ENCODE measurements around a stretch of chr1.

DNA sequence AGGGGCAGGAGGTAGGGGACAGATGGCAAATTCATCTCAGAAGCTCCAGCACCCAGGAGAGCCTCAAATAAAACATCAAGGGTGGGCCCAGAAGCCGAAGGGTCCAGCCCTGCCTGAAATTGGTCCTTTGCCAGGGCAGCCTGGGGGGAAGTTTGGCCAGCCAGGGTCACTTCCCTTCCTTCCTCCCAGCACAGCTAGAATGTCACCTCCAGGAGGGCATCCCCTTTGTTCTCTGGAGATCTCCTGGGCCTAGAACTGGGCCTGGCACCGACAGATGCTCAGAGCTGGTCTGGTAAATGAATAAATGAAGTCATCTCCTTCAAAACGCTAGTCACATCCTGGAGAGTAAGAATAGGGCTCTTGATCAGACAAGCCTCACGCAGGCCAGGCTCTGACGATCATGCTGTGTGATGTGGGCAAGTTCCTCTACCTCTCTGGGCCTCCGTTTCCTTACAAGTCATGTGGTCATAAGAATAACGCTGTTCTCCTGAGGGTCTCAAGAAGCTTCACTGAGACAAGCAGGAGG is 1.7 kb upstream of the PLEKHG5 start:
- PRO-cap, 2 experiments, result no peak in any of the 2 experiments

- PRO-cap, 2 experiments, result no peak in any of the 2 experiments
Measured at GRCh38 chr1:6495148-6495634, 3.7 kb upstream of the PLEKHG5 start.

GRCh38 chr1:6587262-6588574 is 7.9 kb downstream of the ZBTB48 start:
- PRO-cap, 2 experiments, result no peak in any of the 2 experiments

GRCh38 chr1:6603176-6603927 is 683 bp upstream of the KLHL21 start:
- PRO-cap, 2 experiments, result peak in 2 of 2 experiments; most common plus-strand start chr1:6603584 (in 2); most common minus-strand start chr1:6603691 (in 2)

DNA sequence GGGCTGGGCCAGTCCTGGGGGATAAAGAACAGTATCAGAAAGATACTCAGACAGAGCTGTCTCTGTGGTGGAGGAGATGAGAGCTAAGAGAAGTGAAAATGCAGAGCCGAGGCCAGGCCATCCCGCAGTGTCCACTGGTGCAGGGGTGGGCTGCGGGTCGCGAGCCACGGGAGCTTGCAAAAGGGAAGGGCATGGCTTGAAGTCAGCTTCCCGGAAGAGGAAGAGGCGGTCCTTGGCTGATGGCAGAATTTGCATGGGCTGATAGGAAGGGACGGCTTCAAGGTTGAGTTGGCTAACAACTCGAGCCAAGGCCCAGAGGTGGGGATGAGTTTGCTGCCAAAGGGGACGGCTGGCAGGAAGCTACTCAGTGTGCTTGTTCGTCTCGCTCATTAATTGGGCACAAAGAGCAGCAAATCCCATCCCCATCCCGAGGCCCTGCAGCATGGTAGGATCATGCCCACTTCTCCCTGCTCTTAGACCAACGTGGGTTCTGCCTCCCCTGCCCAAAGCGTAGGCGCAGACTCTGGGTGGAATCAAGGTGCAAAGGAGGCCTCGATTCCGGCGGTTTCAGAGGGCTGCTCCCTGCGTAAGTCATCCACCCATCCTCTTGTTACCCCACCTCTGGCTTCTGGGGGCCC is 329.6 kb upstream of the VAMP3 start:
- PRO-cap, 2 experiments, result no peak in any of the 2 experiments

GRCh38 chr1:7463011-7463415 is 308.1 kb upstream of the VAMP3 start:
- PRO-cap, 2 experiments, result no peak in any of the 2 experiments

- PRO-cap, 2 experiments, result no peak in any of the 2 experiments
Measured at GRCh38 chr1:7509845-7510199, 261.3 kb upstream of the VAMP3 start.

DNA sequence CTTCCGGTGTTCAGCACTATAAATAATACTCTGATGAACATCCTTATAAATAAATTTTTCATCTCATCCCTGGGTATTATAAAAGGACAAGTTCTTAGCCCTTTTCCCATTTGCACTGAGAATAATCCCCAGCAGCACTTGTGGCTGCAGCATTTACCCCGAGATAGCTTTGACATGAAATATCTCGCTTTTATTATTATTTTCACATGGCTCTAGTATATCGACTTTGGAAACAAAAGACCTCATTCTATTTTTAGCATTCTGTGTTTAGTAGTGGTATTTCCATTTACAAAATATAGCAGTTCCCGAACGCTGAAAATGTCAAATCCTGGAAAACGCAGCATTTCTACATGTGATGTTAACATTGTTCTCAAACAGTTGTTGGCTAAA is 227.8 kb upstream of the VAMP3 start:
- PRO-cap, 2 experiments, result no peak in any of the 2 experiments

DNA sequence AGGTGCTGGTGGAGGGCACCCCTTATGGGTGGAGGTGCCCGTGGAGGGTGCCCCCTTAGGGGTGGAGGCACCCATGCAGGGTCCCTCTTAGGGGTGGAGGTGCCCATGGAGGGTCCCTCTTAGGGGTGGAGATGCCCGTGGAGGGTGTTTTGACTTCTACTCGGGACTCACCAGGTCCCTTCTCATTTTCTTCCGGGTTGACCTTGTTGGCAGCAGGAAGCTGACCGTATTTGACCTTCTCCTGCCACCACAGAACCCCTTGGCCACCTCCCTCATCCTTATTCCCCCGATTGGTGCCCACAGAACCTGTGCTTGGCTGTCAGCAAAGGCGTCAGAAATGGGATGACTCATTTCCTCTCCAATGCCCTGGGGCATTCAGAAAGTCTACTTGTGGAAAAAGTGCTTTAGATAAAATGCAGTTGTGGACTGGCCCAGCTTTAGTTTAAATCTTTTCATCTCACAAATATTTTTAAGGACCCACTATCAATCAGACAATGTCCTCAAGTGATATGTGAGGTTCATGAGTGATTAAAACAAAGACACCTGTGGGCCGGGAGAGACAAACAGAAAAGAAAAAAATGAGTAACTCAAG is 221.8 kb upstream of the VAMP3 start:
- PRO-cap, 2 experiments, result no peak in any of the 2 experiments

- PRO-cap, 2 experiments, result no peak in any of the 2 experiments
Measured at GRCh38 chr1:7645570-7645894, 125.6 kb upstream of the VAMP3 start.

DNA sequence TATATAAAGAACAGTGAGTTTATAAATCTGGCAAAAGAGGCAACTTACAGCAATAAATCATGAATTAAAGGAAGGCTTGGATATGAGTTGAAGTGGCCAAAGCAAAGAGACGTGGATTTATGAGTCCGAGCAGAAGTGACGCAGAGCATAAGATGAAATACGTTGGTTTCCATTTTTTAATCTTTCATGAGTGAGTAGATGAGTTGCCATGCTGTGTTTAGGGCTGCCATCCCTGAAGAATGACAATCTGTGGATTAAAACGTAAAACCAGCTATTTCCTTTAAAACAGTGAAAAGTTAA is 344 bp upstream of the UTS2 start:
- PRO-cap, 2 experiments, result no peak in any of the 2 experiments

DNA sequence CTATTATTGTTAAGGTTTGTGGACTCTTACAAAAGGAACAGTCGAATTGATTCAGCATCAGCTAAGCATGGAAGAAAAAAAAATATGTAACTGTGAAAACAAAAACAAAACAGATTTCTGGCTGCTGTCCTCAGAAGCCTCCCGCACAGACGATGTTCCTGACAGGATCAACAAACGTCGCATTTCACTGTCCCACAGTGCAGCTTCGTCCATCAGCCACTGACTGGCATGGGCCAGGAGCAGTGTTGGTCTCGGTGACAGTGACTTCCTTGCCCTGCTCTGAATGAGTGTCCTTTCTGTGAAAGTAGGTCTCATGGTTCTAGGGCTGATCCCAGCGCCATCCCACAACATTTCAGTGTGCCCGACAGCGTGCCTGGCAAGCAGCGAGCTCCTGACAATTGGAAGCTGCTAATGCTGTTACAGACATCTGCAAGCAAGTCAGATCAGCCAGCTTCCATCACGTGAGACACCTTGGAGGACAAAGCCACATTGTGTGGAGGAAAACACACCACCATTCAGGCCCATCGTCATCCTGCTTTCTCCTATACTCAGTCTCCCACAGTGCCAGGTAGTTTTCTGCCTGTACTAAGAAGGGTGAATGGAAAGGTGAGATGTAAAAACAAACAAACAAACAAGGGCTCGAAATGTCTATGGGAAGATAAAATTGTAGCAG is 22.0 kb downstream of the ERRFI1 start:
- PRO-cap, 2 experiments, result no peak in any of the 2 experiments

DNA sequence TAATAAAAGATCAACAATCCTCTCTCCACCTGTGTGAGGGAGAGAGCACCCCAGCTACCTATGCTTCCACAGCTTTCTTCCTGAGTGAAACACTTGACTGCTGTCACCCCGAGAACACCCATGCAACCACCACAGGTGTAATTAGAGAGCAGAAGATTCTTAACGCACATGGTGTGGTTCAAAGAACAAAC is 11.8 kb downstream of the ERRFI1 start:
- PRO-cap, 2 experiments, result no peak in any of the 2 experiments

DNA sequence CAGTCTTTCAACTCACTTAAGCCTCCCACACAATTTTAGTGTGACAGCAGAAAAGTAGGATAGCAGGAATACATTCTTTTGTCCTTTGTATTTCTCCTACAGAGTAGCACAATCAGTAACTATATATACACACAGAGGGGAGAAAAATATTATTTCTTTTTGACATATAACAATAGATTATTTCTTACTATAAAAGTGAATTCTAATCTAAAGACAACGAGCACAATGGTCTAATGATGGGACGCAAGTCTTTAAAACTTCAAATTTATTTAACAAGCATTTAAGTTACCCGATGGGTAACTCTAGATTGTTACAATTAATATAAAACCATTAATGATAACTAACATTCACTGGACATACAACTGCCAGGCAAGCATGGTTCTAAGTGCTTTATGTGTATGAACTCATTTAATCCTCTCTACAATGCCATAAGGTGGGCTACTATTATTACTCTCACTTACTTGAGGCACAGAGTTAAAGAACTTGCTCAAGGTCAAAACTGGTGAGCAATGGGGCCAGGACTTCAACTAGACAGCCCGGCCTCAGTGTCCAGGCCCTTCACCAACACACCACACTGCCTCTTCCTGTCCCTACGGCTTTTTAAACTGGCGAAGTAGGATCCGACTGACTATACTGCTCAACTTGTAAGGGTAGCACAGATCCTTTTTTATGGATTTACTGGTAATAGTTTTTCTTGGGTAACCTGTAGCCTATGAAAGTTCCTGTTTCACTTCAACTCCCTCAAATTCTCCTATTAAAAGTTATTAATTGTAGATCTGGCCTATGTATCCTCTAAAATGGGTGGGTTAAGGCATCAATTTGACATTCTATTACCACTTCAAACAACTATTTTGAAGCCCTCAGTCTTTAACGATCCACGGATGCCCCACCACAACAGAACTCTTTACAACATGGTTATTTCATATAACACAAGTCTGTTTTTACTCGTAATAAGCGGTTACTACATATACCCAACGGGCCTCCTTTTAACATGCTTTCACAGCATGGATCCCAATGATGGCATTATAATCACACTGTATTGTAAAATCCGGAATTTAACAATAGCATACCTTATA is 4.4 kb downstream of the ERRFI1 start:
- PRO-cap, 2 experiments, result no peak in any of the 2 experiments

DNA sequence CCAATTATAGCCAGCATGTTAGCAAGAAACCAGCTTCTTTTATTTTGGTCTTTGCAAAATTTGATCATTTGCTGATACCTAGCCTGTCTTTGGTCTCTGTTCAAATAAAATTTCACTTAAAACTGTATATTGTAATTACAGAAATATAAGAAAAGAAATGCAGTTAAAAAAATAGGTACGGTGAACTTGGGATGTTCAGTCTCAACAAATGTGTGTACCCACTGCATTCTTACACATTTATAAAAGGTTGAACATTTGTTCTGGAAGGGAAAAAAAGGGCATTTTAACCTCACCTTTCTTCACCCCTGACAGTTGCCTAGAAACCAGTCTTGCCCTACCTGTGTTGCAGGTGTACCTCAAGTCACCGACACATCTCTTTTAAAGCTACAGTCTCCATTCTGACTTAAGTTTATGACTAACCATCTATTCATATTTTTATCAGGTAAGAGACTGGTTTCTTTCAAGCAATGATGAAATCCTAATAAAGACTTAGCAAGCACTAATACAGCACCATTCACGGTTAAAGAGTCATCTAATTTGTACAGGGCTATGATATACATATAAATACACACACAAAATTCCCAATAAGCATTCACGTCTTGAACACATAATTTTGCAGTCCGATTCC is 1.2 kb downstream of the ERRFI1 start:
- PRO-cap, 2 experiments, result no peak in any of the 2 experiments

GRCh38 chr1:8097973-8098421 is 71.9 kb upstream of the ERRFI1 start:
- PRO-cap, 2 experiments, result no peak in any of the 2 experiments

- PRO-cap, 2 experiments, result no peak in any of the 2 experiments
Measured at GRCh38 chr1:8116918-8117346, 90.8 kb upstream of the ERRFI1 start.

DNA sequence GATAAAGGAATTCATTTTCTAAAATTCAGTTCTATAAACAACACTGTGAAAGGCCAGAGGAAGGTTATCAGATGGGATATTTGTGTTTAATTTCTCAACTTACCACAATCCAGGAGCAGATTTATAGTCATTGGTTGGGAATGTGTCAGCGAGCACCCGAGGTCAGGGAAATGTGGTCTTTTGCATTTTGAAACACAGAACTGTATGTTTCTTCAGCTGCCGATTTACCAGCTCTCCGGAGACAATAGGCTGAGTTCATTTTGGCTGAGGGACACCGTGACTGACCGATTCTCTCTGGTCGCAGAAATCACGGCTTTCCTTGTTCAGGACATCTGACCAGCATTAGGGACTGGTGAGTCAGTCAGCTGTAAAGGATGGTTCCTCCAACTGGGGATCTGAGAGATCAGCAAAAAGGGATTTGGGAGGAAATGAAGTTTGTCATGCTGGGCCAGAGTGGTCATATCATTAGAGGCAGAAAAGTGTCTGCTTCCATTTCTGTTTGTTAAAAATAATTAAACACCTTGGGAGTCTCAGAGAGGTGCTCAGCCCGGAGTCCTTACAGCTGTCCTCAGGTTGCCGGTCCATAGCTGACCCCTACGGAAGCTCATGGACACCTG is 111.7 kb upstream of the ERRFI1 start:
- PRO-cap, 2 experiments, result peak in 1 of 2 experiments; most common minus-strand start position 282 of the sequence (in 1)

GRCh38 chr1:8169781-8170611 is 143.9 kb upstream of the ERRFI1 start:
- PRO-cap, 2 experiments, result peak in 1 of 2 experiments; most common minus-strand start chr1:8169877 (in 1)

DNA sequence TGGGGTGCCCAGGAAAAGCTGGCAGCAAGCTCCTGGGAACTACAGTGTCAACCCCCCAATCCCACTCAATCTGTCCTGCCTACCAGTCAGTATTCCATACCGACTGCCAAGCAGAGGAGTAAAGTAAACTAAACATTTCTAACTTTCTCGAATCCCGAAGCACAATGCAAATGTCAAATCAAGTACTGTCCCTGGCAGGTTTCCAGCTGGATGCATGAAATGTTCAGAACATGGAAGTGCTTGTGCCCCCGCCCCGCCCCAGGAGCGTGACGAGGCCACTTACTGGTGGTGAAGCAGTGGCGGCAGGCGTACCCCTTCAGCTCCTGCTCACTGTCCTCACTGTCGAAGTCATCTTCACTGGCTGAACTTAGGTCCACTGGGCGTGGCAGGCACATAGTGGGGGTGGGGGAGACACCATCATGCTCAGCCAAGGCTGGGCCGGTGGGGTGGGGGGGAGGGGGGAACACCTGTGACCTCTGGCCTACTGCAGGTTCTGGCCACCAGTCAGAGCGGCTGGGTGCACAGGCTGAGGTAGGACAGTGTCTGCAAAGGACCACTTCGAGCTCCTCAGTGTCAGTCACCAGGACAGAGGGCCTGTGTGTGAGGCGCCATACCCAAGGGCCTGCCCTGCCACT is 46.7 kb downstream of the SLC45A1 start:
- PRO-cap, 2 experiments, result no peak in any of the 2 experiments